Placental pericyte (primary cell): Measurements from ENCODE around the genes CDAN1 and EPB42.

- CAGE, long polyA plus RNA: no peak
Measured at GRCh38 chr15:41727185-41727625, 47.1 kb upstream of the MAPKBP1 start.

DNA sequence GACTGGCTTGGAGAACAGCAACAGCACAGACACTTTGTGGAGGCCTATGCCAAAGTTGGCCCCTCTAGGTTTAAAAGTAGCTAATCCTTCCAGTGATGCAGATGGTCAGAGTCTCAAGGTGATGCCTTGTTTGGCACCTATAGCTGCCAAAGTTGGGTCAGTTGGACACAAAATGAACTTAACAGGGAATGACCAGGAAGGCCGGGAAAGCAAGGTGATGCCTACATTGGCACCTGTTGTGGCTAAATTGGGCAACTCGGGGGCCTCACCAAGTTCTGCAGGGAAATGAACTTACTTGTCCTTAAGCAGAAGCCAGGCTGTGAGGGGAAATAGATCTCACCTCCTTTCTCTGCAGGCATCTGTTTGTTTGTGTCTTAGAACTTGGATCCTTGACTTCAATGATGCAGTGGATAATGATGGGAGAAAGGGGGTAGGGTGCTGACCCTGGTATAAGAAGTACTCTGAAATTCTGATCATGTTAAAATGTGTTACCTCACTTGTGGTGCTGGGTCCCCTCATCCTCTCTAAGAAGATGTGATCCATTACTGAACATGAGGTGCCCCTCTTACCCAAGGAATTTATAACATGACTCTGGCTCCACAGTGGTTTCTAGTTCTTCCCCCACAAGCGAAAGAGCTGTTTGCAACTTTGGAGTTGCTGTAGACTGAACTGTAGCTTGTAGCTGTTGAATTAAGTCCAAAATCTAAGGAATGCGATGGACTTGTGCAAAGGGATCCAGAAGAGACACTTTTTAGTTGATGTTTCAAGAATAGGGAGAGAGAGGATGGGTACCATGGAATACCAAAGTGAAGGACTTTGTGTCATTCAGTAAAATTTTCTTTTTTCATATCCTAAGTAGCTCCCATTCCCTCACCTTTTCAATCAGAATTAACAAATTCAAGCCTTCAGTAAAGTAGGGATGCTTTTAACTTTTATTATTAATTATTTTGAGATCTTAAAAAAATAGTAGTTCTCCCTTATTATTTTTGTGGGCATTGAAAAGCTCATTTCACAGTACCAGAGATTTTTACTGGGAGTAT, 7.0 kb upstream of the MAPKBP1 start:
- CAGE, long polyA plus RNA: no peak

DNA sequence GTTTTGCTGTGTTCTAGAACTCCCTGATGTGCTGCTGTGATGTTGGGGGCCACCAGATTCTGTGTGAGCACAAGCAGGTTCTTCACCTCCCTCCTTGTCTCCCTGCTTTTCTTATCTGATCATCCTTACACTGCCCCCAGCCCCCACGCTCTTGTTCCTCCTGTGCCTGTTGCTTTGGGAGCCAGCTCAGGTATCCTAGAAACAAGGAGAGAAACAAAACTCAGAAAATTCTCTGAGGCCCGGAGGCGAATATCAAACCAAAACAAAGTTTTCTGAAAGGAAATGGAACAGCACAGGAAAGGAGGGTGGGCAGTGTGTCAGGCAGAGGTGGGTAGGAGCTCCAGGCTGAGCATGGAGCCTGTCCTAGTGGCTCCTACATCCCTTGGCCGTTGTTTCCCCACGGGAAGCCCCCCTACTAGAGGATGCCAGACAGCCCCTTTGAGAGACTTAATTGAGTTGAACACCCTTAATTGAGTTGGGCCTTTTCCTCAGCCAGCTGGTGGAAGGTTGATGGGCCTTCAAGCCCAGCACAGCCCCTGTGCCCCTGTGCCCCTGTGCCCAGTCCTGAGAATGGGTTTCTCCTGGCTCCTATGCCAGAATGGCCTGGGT, 22.9 kb upstream of the JMJD7 start:
- CAGE, long polyA plus RNA: no peak

DNA sequence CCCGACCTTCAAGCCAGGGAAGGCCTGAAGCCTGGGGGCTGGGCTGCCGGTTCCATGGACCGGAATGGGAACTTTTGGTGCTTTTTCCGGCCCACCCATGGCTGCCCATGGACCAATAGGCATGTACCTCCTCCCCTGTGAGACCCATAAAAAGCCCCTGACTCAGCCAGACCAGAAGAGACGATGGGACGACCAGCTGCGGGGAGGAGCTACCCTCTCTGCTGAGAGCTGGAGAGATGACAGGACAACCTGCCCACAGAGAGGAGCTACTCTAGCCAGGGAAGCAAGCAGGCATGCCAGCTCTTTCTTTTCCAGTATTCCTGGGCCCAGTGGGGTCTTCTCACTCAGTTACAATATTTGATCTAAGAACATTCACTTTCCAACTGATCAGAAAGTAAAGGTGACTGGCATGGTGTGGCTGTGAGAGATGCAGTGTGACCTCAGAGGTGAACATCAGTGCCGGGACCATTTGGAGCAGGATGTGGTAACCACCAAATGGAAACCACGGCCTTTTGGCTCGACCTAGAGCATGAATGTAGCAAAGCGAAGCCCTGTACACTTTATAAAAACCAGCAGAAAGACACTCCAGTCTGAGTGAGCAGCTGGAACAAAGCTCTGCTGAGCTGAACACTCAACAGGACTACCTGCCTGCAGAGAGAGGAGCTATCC, 3.2 kb downstream of the JMJD7 start:
- CAGE, long polyA plus RNA: no peak

- CAGE, long polyA plus RNA: no peak
Measured at GRCh38 chr15:41858151-41858640, 19.5 kb downstream of the PLA2G4B start.

DNA sequence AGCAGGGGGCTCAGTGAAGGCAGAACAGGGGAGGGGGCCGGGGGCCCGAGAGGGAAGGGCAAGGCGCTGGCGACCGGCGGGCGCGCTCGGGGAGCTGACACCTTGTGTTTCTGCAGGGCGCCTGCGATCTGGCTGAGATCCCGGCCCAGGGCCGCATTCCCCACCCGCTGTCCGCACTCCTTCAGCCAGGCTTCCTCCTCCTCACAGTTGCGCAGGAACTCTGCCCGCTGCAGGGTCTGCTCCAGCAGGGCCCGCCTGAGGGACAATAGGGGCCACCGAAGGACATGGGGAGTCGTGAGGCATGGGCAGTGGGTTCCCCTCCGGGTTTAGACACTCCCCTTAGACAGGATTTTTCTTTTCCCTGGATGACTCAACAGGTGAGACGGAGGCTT, 11.4 kb downstream of the SPTBN5 start:
- CAGE, long polyA plus RNA: no peak

DNA sequence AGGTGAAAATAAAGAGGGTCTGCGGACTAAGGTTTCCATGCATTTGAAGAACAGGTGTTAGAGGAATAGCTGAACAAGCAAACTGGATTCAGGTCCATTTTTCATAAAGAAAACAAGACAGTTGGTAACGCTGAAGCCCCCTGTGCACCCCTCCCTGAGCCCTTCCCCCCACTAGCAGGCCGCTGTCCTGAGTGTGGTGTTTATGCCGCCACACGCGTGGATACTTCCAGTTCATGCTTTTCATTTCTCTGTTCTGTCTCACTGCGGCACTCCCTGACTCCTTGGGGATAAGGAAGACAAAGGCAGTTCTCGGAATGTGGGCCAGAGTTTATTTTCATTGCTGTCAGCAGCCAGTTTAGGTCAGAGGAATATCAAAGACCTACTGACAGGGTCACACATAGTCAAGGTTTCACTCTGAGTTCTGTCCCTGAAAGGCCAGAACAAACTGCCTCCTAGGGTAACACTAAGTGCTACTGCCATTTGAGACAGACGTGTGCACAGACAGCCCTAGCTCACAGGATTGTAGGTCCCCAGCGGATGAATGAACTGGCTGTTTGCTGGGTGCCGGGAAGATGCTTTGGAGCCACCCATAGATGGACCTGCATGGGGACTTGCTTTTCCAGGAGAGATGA, 27.3 kb upstream of the SPTBN5 start:
- CAGE, long polyA plus RNA: no peak

DNA sequence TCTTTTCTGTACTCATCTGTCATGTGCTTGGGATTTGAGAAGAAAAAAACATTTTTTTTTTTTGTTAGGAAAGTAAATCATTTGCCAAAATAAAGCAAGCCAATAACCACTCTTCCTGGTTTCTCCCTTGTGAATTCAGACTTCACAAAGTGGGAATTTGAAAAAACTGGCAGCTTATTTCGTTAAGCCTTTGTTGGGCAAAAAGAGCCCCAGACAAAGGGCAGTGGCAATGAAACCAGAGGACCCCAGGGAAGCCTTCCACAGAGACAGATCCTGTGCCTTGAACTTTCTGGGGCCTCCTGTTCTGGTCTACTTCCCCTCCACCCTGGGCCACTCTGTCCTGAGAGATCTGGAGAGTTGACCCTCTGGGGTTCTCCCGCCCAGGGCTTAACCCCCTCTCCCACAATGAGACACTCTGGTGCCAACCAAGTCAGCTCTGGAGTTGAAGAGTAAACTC, 20.9 kb downstream of the EHD4 start:
- CAGE, long polyA plus RNA: no peak

GRCh38 chr15:42139526-42140214, 16.8 kb downstream of the PLA2G4F start:
- CAGE, long polyA plus RNA: no peak

GRCh38 chr15:42272556-42272915, 465 bp upstream of the GANC start:
- CAGE, long polyA plus RNA: no peak

- CAGE, long polyA plus RNA: no peak
Measured at GRCh38 chr15:42401467-42401986, 42.2 kb downstream of the CAPN3 start.

DNA sequence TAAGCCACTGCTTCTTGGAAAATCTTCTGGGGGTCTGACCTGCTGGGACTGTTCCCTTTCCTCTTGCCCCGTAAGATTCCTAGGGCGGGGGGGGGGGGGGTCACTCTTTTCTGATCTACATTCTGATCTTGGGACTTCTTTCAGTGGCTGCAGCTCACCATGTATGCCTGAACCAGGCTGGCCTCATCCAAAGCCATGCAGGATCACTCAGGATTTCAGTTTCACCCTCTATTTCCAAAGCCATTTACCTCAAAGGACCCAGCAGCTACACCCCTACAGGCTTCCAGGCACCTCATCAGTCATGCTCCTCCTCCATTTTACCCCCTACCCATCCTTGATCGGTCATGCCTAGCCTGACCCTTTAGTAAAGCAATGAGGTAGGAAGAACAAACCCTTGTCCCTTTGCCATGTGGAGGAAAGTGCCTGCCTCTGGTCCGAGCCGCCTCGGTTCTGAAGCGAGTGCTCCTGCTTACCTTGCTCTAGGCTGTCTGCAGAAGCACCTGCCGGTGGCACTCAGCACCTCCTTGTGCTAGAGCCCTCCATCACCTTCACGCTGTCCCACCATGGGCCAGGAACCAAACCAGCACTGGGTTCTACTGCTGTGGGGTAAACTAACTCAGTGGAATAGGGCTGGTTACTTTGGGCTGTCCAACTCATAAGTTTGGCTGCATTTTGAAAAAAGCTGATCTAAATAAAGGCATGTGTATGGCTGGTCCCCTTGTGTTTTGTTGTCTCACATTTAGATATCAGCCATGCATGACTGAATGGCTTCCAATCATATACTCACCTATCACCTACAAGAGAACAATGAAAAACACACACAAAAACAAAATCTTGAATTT, 52.5 kb downstream of the CAPN3 start:
- CAGE, long polyA plus RNA: no peak

- CAGE, long polyA plus RNA: no peak
Measured at GRCh38 chr15:42471979-42472560, 18.9 kb downstream of the ZNF106 start.

DNA sequence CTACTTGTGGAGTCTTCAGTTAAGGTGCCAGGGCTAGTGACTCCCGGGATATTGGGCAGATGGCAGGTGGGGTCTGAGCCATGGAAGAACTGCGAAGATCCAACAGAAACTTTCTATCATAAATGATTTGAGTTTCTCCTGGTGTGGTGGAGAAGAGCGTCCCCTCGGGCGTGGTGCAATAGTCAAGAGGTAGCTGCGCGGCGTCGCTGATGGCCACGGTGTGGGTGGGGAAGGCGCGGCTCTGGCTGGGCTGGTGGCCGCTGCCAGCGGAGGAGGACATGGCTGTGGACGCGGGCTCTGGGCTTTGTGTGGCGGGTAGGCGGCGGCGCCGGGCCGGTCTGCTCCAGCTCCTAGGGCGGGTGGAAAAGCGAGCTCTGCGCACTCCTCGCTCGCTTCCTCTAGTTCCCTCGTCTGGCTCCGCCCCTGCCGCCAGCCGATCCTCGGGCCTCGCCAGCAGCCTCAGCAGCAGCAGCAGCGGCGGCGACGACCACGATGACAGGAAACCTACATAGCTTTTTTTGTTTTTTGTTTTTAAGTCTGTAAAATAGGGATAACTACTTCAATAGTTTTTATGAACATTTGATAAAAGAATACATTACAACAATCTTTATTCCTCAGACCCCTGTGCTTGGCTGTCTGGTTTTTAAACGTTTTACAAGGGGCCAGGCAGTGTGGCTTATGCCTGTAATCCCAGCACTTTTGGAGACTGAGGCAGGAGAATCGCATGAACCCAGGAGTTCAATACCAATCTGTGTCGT, 6.0 kb downstream of the STARD9 start:
- CAGE, long polyA plus RNA: no peak

DNA sequence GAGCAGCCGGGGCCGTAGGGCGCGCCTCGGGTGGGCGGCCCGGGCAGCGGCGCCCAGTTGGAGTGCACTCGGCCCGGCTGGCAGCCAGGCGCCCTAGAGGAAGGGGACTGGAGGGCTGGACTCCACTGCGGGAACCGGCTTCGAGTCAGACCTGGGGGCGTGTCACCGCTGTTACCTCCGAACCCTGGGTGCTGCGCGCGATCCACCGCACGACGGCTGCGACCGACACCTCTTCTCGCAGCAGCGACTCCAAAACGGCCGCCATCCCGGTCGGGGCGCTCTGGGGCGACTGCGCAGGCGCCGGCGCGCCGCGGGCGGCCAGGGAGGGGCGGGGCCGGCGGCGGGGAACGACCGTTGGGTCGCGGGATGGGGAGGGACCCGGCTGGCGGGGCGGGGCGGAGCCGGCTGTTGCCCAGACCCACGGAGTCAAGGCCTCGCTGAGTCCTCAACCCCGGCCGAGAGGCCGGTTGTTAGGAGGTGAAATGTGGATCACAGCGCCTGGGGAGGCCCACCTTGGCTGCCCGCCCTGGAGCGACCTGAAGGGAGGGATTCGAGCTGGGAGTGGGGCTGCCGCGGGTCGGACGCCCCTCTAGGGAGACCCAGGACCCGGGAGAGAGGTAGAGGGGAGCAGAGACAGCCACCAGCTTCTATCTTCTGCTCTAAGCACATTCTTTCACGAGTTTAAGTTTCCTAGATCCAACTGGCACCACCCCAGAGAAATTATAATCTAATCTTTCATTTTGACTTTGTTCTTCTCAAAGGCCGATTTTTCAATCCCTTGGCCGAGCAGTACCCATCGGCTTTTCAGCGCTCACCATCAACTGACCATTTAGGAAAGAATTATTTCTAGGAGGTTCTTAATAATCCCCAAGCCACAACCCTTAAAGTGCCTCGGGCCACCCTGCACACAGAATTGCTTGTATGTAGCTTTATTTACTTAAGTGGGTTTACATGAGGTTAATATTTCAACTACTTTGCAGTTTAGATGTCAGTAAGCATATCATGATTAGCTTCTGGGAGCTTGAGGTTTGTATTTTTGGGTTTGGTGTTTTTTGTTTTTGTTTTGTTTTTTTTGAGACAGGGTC, at the start of gene CDAN1:
TSS of gene CDAN1 (minus strand) at position 291 of the 1,085 bp plus-strand sequence.
- CAGE, long polyA plus RNA: no peak

- CAGE, long polyA plus RNA: no peak
Measured at GRCh38 chr15:43189721-43190557, 4.7 kb downstream of the CCNDBP1 start.

DNA sequence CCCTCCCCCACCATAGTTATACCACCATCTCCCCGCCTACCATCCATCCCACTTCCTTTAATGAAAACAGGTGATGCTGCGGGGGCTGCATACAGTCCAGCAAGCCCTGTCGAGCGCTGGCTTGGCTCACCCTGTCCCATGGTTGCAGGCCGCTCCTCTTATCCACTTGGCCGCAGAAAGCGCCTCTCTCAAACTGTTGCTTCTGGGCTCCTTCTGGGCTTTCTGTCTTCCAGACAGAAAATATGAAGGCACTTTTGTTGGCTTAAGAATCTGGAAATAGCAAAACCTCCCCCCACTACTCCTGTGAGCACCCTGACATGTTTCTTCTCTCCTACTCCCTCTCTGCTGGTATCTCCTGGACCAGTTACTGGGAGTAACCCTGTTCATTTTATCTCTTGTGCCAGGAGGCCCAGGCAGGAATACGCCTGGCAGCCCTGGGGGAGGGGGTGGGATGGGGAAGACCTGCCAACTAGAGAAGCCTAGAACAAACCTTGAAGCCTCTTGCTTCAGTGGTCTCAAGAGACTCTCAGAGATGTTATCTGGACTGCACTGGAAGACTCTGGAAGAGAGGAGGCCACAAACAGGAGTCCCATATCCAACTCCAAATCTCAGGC, at the start of gene EPB42:
TSS of gene EPB42 (minus strand) at position 333 of the 614 bp plus-strand sequence.
- CAGE, long polyA plus RNA: no peak

GRCh38 chr15:43270493-43271416, 4.0 kb upstream of the TGM5 start:
- CAGE, long polyA plus RNA: no peak

- CAGE, long polyA plus RNA: no peak
Measured at GRCh38 chr15:43293206-43293843, 8.7 kb downstream of the TGM7 start.

DNA sequence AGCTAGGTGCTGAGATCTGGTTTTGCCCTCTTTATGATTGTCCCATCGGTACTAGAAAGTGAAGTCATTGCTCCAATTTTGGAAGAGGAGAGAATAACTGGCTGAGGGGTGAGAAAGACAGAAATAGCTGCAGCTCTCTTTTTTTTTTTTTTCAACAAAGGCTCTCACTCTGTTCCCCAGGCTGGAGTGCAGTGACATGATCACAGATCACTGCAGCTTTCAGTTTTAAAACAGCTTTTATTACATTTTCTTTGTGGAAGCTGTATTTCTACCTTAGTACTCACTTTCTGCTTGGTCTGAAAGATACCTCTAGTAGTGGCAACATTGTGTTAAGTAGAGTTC, 18.1 kb downstream of the ZSCAN29 start:
- CAGE, long polyA plus RNA: no peak